ENCODE results near the gene GLT1D1.

GRCh38 chr12:125861514-125862203, 675.5 kb downstream of the TMEM132B start:
- PRO-cap, result no peak

- PRO-cap, result no peak
Measured at GRCh38 chr12:126165889-126166543, 979.8 kb downstream of the TMEM132B start.

DNA sequence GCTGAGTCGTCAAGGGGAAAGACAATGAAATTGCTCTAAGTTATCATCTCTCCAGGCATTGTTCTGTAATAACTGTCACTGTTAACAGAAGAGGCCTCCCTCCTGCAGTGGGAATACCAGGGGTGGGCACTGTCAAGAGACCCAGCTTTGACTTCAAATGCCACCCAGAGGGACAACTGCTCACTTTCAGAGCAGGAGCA, 1256.1 kb downstream of the TMEM132B start:
- PRO-cap, result no peak

GRCh38 chr12:126772000-126772684, 1494.8 kb upstream of the TMEM132C start:
- PRO-cap, result no peak

GRCh38 chr12:127205565-127206094, 1061.3 kb upstream of the TMEM132C start:
- PRO-cap, result no peak

DNA sequence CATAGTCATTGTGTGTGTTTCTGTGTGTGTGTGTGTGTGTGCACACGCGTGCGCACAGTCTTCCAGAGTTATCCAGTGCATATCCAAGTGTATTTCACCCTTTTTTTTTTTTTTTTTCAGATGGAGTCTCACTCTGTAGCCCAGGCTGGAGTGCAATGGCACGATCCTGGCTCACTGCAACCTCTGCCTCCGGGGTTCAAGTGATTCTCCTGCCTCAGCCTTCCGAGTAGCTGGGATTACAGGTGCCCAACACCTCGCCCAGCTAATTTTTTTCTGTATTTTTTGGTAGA, 558.9 kb upstream of the TMEM132C start:
- PRO-cap, result no peak

DNA sequence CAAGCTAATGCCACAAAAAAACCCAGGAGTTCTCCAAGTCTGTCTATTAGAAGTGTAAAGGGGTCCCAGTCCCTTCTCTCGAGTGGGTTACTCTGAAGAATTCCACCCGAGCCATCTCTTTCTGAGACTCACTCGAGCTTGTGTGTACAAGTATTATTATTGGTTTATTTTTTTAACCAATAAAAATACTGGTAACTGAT, 437.5 kb upstream of the TMEM132C start:
- PRO-cap, result no peak

- PRO-cap, result no peak
Measured at GRCh38 chr12:127866148-127866587, 400.8 kb upstream of the TMEM132C start.

GRCh38 chr12:128025546-128026246, 241.3 kb upstream of the TMEM132C start:
- PRO-cap, result no peak

DNA sequence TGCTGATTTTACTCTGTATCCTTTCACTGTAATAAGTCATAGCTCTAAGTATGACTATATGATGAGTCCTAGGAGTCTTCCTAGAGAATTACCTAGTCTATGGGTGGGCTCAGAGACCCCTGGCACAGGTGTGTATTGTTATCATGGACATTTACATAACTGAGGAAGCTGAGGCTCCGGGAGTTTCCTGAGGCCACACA, 58.7 kb upstream of the TMEM132C start:
- PRO-cap, result no peak

- PRO-cap, result no peak
Measured at GRCh38 chr12:128265427-128265966, 1.5 kb upstream of the TMEM132C start.

DNA sequence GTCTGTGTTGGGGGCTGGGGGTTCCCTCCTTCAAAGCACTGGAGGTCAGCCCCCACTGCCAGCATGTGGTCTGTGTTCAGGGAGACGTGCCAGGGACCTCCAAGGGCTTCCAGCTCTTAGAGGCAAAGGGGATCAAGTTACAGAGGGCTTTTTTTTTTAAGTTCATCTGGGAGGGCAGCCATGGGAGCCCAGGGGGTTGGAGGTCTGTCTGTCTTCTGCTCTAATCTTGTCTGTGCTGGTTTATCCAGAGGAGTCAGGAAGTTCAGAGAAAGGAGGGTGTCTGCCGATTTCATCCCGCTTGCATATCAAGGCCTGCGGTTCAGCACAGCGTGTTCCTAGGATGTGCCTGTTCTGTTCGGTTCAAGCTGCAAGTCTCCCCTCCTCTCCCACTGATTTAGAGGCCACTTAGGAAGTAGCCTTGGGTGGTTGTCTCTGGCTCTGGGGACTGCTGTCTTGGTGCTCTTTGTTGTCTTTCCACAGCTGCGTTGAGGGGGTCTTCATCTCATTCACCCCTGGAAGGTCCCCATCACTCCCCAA, 72.2 kb downstream of the TMEM132C start:
- PRO-cap, result no peak

- PRO-cap, result no peak
Measured at GRCh38 chr12:128388510-128389313, 121.7 kb downstream of the TMEM132C start.

- PRO-cap, result no peak
Measured at GRCh38 chr12:128818524-128819172, 5.1 kb downstream of the SLC15A4 start.

DNA sequence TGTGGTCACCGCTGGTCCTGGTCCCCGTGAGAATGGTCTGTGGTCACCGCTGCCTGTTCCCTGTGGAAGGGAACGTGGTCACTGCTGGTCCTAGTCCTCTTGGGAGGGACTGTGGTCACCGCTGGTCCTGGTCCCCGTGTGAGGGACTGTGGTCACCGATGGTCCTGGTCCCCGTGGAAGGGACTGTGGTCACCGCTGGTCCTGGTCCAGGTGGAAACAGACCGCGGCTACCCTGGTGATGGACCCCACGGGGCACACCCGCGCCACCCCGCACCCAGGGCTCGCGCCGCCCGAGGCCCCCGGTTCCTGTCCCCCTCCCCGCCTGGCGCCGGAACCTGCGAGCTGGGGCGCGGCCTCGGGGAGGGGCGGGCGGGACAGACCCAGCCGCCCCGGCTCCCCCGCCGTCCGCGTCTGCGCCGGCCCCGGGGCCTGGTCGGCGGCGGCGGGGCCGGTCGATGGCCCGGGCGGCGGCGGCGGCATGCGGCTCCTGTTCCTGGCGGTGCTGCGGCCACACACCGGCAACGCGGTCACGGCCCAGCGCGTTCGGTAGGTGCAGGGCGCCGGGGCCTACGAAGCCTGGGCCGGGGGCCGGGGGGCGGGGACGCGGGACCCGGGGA, at the start of gene GLT1D1:
Gene GLT1D1 (plus strand): TSS at position 375 of the 617 bp plus-strand sequence.
- PRO-cap, result bidirectional peak, plus-strand start at position 404 of the sequence, minus-strand start at position 307 of the sequence

DNA sequence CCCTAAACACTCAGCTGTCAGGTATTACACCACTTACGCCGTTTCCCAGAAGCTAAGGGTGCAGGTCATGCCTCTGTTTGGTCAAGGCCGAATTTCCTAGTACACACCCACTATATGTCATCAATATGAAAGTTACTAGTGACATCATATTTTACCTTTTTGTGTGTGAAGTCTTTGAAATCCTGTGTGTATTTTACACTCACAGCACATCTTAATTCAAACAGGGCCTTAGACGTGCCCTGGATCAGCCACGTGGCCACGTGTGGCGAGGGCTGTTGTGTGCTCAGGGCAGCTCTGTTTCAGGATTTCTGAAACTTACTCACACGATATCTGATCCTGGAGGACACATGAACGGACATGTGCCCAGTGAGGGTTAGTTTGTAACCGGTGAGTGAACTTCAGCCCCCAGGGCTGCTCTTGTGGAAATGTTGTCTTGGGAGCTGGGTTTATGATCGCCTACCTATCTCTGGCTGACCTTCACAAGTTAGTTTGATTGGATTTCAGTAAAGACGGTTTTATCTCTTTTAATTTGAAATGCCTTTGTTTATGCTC, 51.9 kb downstream of the GLT1D1 start:
- PRO-cap, result no peak

DNA sequence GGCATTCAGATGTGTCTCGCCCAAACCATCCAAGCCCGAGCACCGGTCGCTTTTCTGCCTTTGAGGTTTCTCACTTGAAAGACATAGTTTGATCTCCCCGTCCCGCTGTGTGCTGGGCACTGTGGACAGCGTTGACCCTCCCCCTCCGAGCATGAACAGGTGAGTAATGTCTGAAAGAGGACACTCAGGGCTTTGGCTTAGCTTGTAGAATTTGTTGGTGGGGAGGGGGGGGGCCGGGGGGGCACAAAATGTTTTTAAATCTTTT, 123.8 kb downstream of the TMEM132D start:
- PRO-cap, result no peak

- PRO-cap, result no peak
Measured at GRCh38 chr12:130119486-130119796, 42.8 kb upstream of the FZD10 start.

- PRO-cap, result no peak
Measured at GRCh38 chr12:130821200-130821948, 17.7 kb downstream of the STX2 start.

- PRO-cap, result no peak
Measured at GRCh38 chr12:130873523-130874314, 1.9 kb downstream of the RAN start.

Measured in neutrophil (primary cell).